ENCODE results near the genes CEACAM21 and CEACAM7.

DNA sequence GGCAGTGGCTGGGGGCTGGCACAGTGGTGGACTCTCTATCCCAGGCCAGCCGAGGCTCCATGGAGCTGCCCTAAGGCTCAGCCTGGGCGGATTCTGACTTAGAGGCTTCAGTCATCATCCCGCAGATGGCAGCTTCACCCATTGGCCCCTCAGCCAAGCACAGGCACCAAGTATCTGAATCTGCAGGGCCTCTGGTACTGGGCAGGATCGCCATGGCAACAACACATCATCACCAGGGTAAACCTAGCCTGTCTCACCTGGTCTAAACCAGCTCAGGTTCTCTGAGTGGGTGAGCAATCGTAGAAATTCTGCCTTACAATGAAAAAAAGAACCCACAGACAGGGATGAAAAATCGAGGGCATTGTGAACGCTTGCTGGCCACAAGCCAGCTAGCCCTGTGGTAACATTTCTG is 12.1 kb upstream of the CEACAM21 start:
- PRO-cap: no peak

DNA sequence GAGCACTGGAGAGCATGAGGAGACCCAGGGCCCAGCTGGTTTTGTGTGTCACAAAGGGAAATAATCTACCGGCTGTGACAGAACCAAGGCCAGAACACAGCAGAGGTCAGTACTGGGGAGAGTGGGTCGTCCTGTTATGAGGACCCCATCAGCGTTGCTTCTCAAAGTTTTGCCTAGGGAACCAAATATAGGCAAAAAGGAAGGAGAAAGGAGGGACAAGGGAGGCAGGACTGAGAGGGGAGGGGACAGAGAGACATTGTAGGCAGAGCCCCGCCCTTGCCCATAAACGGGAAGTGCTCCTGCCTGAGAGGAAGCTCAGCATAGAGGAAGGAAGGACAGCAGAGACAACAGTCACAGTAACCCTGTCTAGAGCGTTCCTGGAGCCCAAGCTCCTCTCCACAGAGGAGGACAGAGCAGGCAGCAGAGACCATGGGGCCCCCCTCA is at the start of gene CEACAM21:
TSS of gene CEACAM21 (plus strand) at position 321 of the 444 bp plus-strand sequence.
- PRO-cap: unidirectional peak, plus-strand start at position 321 of the sequence

DNA sequence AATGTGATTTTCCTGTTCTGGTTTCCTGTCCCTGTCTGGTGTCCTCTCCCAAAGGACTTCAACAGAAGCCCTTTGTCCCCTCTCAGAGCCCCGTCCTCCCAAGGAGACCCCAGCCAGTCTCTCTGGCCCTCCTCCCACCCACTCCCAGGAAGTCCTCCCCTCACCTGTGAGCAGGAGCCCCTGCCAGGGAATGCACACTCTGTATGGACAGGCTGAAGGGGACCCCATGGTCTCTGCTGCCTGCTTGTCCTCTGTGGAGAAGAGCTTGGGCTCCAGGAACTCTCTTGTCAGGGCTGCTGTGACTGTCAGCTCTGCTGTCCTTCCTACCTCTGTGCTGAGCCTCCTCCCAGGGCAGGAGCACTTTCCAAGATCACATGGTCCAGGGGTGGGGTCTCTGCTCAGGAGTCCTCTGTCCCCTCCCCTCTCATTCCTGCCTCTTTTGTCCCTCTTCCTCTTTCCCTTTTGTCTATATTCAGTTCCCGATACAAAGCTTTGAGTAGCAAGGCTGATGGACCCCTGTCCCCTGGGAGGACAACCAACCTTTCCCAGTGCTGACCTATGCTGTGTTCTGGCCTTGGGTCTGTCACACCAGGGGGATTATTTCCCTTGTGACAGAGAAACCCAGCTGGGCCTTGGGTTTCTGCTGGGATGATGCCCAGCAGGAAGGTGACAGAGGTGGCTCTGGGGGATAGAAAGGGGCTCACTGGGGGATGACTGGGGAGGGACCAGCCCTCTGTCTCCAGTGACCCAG is at the start of gene CEACAM7:
TSS of gene CEACAM7 (minus strand) at position 333 of the 751 bp plus-strand sequence.
- PRO-cap: no peak

- PRO-cap: no peak
Measured at GRCh38 chr19:41744910-41745220, 10.5 kb upstream of the CEACAM6 start.

- PRO-cap: bidirectional peak, plus-strand start at chr19:41785895, minus-strand start at chr19:41785637
Measured at GRCh38 chr19:41785575-41785986, 10.8 kb upstream of the CEACAM3 start.

GRCh38 chr19:41792269-41793023 is 3.9 kb upstream of the CEACAM3 start:
- PRO-cap: bidirectional peak, plus-strand start at chr19:41792934, minus-strand start at chr19:41792551

DNA sequence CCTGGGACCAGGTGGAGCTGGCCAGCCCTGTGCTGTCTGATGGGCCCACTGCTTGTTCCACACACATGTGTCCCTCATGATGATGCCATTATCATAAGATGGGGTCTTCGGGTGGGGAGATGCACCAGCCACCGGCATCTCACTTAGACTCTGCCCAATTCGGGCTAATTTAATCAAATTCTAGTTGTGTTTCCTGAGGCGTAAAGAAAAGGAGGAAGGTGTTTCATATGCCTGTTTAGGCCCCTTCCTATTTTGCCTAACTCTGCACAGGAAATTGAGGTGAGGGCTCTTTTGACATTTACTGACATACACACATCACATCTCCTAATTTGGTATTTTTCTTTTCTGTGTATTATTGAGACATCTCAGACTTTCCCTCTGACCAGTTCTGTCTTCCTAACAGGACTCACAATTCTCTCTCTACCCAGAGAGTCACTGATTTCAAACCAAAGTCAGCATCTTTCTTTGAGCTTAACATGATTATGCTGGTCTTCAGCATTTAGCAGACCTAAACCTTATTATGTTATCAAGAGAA is 7.9 kb downstream of the CEACAM3 start:
- PRO-cap: no peak

DNA sequence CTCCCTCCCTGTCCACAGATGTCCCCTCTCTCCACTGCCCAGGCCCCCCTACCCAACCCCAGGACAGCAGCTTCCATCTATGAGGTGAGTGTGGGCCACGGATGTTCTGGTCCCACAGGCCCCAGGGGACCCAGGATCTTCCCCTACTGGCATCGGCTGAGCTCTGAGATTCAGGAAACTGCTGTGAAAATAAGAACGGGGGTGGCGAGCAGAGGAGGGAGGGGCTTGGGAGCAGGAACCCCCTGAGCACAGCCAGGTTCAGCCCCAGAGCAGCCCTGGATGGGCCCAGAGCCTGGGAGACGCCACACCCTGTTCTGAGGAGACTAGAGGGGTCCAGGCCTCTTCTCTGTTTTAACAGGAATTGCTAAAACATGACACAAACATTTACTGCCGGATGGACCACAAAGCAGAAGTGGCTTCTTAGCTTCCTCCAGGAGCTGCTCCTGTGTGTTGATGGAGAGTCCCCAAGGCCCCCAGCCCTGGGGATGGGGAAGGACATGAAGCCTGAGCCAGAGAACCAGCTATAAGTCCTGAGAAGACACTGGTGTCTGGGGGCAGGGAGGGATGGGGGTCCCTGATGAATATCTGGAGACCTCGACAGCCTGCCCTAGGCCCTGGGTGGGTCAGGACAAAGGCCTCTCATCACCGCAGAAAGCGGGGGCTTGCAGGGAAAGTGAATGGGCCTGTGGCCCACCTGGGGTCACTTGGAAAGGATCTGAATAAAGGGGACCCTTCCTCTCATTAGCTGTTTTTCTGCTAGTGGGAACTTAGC is 14.6 kb downstream of the CEACAM3 start:
- PRO-cap: no peak

DNA sequence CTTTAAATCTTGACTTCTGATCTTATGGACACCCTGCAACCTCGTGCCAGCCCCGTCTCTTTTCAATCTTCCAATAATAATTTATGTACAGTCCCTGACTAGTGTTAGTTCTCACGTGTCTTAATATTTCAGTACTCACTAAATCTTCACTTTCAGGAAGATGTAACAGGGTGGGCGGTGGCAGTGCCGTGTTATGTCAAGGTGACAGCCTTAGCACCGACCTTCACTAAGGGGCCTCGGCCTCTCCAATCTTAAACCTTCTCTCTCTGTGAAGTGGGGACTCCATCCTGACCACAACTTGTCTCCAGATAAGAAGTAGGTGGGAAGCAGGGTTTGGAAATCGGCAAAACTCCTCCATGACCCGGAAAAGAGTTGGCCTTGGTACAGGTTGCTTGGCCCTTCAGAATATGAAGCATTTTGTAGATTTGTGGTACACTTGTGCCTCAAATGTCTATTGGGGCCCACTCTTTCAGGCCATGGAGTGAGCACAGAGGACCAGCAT is 1.8 kb downstream of the RPS19 start:
- PRO-cap: no peak

- PRO-cap: no peak
Measured at GRCh38 chr19:41889925-41890323, 6.9 kb downstream of the ARHGEF1 start.

DNA sequence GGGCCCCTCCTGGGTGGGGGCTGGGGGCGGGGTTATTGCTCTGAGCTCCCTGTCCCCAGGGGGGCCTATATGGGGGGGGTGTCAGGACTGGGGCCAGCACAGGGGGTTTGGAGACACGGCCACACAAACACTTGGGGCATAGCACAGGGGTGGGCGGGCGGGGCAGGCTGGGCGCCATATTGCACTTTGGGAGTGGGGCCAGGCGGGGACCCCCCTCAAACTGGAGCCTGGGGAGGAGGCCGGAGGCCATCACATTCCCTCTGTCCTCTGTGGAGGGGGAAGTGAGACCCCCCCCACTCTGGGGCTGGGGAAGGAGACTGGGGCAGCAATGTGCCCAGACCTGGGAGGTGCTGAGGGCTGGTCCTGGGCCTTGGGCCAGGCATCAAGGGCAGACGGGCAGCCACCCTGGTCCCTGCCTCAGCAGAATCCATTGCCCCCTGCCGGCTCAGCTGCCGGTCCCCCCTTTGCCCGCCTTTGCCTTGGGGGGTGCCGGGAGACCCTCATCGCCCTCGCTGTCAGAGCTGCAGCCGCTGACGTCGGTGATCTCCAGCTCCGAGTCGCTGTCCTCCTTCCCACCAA is 20.4 kb downstream of the ERFL start:
- PRO-cap: no peak

GRCh38 chr19:41957790-41958192 is 1.3 kb downstream of the RABAC1 start:
- PRO-cap: no peak

GRCh38 chr19:41995967-41996893 is 2.2 kb upstream of the ATP1A3 start:
- PRO-cap: no peak

GRCh38 chr19:42074701-42075938 is 846 bp upstream of the ZNF574 start:
- PRO-cap: unidirectional peak, plus-strand start at chr19:42075229; bidirectional peak, plus-strand start at chr19:42075383, minus-strand start at chr19:42075365; bidirectional peak, plus-strand start at chr19:42076185, minus-strand start at chr19:42075815

DNA sequence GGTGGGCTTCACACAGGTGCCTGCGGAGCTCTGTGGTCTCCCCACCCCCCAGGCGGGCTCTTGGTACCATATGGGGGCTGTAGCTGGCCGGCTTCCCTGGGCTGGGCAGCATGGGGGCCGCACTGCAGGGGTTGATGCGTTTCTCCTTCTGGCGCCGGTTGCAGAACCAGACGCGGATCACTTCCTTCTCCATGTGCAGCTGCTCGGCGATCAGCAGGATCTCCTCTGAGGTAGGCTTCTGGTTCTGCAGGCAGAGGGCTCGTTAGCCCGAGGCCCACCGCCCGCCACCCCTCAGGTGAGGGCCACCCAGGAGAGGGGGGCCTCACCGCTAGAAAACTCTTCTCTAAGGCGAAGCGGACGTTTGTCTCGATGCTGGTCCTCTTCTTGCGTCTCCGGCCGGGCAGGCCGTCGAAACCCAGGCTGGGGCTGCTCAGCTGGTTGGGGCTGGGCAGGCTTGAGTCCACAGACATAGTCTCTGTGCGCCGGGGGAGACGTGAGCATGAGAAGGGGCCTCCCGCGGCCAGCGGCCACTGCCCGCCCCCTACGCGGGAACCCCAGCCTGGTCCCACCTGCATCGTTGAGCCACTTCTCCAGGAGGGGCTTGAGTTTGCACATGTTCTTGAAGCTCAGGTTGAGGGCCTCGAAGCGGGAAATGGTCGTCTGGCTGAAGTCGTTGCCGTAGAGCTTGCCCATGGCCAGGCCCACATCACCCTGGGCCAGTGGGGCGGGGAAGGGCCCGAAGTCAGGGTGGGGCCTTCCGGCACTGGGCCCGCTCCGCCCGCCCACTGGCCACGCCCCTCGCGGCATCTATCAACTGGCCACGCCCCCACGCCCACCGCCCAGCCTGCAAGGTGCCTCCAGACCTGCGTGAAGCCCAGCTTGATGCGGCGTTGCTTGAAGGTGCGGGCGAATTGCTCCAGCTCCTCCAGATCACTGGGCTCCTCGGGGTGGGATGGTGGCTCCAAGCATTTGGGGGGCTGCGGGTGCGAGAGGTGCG is 19.6 kb downstream of the ZNF574 start:
- PRO-cap: no peak

DNA sequence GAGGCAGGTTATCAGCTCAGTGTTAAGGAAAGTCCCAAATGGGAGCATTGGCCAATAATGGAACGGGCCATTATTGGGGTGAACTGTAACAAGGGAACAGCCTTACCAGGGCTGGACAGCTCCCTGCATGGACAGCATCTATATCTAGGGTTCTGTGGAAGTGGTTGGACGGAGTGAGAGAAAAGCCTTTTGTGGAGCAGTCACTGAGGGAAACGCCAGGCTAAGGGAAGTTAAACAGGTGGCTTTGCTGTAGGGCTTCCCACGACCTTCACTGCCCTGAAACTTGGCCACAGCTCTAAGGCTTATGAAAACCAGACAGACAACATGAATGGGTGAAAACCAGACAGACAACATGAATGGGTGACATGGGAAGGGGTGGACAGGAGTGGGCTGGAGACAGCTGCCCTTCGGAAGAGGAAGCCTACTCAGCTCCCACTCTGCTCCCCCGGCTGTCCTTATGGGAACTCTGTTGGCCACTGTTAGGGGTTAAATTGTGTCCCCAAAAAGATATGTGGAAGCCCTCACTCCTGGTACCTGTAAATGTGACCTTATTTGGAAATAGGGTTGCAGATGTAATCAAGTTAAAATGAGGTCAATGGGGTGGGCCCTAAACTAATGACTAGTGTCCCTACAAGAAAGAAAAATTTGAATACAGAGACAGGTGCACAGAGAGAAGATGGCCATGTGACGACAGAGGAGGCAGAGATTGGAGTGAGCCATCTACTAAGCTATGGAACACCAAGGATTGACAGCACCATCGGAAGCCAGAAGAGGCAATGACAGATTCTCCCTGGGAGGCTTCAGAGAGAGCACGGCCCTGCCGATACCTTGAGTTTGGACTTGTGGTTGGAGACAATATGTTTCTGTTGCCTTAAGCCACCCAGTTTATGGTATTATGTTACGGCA is 16.7 kb downstream of the POU2F2 start:
- PRO-cap: no peak

- PRO-cap: no peak
Measured at GRCh38 chr19:42196182-42197287, 20.9 kb downstream of the DEDD2 start.

GRCh38 chr19:42207655-42208473 is 9.6 kb downstream of the DEDD2 start:
- PRO-cap: no peak

DNA sequence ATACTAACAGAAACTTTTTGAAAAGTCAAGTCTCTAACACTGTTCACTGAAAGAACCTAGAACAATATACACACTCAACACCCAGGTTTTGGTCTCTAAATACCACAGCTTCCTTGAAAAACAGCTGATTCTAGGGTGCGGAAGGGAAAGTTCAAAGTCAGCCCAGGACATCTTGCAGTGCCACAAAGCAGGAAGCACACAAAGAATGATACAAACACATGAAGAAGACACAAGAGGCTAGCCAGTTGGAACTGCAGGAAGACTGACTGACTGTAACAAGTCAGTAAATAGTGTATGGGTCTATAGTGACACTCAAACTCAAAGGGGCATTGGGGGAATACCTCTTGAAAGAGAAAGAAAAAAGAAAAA is 4.6 kb downstream of the DEDD2 start:
- PRO-cap: no peak

- PRO-cap: no peak
Measured at GRCh38 chr19:42233023-42233577, 9.3 kb downstream of the GSK3A start.